Colonic mucosa (tissue), 1 donor: ENCODE measurements around a stretch of chr17.

GRCh38 chr17:31187496-31188293 lies 92.9 kb downstream of the NF1 start:
- PRO-cap: no peak

DNA sequence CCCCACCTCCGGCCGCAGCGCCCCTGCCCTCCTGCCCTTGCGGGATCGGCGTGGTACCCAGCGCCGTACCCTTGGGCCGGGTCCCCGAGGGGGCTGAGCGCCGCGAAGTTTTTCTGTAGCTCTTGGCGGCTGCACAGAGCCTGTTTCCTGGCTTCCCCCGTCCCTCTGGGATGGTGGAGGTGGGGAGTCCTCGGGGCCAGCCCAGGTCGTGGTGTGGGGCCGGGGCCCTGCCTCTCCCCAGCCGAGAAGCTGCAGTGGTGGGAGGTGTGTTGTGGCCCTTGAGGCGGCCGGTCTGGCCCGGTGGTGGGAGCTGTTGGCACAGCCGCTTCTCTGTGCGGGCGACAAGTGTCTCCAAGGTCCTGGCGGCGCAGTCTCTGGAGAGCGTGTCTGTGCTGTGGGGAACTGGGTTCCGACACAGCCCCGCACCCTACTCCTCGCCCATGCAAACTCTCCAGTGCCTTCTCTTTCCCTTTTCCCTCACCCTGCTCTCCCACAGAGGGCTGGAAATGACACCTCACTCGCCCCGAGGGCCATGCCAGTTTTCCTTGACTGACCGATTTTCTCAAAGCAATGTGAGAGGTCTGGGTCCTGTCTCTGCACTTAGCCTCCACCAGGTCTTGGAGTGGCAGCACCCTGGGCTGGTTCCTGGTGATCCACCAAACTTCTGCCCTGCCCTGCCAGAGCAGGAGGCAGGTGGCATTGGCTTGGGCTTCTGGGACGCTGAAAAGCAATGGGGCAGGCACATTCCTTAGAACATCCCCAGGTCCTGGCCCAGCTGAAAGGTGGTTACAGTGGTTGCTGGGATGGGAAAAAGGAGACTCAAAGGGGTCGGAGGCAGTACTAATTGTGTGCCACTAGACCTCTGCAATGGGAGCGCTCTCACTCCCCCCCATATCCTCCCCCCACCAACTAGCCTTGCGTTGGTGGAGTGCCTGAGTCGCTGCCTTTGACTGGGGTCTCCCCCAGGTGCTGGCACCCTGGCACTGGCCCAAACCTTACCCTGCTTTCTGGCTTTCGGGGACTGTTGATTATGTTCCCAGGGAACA lies 97.4 kb downstream of the RAB11FIP4 start:
- PRO-cap: unidirectional peak, minus-strand start at position 376 of the sequence; unidirectional peak, minus-strand start at position 666 of the sequence

DNA sequence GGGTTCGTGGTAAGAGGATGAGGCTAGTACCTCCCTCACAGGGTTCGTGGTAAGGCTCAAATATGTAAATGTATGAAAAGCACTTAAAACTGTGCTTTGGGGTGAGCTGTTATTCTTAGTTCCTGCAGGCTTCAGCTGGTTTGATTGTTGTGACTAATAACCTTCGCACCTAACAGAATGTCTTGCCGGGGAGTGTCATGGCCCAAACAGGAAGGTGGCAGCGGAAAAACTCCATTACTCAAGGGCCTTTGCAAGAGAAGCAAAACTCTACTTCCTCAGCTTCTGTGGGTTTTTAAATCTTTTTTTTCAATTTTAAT lies 102.8 kb downstream of the RAB11FIP4 start:
- PRO-cap: unidirectional peak, plus-strand start at position 112 of the sequence

DNA sequence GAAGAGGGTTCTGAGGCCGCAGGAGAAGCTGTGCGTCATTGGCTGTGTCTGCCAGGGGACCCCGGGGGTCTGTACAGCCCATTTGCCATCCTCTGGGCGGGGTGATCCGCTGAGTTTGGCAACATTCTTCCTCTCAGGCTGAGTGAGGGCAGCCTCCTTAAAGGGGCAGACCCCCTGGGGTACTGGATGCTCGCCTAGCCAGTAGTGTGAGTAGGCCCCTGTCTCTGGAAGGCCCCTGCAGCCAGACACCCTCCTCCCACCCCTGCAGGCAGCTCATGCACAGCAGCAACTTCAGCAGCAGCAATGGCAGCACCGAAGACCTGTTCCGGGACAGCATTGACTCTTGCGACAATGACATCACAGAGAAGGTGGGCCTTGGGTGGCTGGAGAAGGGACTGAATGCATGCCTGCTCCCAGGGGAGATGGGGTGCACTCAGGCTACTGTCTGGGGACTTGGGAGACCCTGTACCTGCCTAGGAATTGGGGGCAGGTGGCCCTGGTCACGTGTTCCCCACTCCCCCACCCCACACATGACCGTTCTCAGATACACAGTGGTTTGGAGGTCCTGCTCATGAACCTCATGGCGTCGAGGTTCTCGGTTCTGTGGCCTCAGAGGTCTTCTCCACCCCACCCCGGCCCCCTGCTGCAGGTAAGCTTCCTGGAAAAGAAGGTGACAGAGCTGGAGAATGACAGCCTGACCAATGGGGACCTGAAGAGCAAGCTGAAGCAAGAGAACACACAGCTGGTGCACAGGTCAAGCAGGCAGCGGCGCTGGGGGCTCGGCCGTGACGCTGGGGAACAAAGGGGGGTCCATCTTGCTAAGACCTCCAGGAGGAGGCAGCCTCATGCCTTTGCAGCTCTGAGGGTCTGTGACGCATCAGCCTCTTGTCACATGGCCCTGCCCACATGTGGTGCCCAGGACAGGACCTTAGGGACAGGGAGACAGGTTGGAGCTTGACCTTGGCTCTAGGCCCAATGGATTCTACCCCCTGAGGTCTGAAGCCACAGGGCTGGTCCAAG lies 132.1 kb downstream of the RAB11FIP4 start:
- PRO-cap: no peak

GRCh38 chr17:31524264-31525347 lies 133.1 kb downstream of the RAB11FIP4 start:
- PRO-cap: no peak

DNA sequence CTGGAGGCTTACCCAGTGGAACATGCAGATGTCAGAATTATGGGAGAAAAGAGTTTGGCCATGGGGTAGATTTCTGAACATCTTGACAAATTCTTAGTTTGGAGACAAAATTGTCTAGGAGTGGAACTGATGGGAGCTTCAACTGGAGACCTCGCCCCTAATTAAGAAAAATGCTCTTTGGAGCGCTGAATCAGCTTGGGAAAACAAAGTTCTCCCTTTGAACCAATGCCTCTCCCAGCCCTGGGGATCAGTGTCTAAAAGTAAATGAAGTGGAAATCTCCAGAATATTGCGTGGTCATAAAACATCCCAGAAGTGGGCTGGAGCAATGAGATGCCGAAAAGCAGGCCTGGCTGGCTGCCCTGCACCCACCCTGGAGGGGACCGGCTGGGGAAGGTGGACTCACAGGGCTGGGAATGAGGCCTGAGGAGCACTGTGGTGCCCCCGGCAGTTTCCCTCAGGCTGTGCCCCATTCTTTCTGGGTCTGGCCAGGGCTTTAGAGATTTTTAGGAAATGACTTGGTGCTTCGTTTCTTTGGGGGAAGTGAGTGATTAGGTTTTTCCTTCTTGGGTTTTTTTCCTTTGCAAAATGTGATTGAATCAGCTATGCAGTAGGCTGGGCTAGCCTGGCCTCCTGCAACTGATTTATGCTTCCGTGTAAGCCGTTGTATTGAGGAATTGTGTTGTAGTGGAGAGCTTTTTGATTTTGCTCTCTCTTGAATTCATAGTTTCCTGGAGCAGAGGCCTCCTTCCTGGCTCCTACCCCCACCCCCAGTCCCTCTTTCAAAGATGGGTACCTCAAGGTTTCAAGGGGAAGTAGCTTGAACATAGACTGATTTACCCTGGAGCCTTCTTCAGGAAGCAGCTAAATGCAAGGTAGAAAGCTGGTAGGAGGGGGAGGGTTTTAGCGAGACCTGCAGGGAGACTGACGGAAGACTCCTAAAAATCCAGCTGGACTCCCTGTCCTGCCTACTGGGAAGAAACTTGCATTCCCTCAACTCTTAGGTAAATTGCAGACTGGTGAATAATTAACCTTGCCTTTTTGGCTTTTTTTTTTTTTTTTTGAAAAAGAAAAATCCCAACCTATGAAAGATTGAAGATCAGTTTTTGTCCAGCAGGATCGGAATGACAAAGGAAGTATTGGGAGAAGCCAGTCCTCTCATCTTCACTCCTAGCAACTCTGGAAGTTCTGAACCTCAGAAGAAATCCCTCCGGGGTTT lies 170.2 kb downstream of the RAB11FIP4 start:
- PRO-cap: bidirectional peak, plus-strand start at position 670 of the sequence, minus-strand start at position 457 of the sequence

GRCh38 chr17:31858093-31859092 lies 651 bp downstream of the COPRS start:
- PRO-cap: no peak

- PRO-cap: no peak
Measured at GRCh38 chr17:31999083-31999946, 7.9 kb upstream of the LRRC37B start.

DNA sequence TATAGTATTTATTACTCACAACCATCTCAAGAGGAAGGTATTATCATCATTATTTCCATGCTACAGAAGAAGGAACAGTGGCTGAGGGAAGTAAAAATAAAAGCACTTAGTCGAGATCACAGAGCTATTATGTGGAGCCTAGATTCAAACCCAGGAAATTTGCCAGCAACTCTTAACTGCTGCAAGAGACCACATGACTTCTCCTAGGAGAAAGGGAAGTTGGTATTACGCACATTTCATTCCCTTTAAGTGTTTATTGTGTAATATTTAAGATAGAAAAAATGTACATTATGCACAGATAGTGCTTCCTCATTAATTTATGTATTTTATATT lies 1.0 kb upstream of the RHOT1 start:
- PRO-cap: no peak

DNA sequence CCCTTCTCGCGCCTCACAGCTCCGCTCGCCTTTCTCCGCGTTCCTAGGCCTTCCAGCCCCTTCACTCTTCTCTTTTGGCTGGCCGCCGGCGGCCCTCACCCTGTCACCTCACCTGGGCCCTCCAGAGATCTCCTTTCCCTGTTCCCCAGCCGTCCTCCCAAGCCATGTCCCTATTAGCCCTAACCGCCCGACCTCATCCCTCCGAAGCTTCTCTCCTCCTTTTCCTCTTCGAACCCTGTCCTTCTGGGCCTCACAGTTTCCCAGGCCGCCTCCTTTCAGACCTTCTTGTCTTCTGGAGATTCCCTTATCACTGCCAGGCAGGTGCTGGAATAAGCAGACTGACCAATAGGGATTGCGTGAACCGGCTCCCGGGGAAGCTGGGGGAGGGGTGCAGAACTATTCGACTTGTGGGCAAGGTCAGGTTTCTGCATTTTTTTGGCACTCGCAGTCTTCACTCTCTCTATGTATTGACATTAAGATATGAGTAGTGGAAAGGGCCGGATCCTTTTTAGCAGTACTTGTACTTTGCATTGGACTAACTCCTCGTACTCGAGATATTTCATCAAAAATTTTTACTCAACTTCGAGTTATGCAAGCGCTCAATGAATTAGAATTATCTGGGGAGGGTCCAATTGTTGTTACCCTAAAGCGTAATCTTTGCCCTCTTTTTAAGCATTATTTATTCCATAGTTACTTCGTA lies 681 bp downstream of the RHOT1 start:
- PRO-cap: unidirectional peak, minus-strand start at position 287 of the sequence

DNA sequence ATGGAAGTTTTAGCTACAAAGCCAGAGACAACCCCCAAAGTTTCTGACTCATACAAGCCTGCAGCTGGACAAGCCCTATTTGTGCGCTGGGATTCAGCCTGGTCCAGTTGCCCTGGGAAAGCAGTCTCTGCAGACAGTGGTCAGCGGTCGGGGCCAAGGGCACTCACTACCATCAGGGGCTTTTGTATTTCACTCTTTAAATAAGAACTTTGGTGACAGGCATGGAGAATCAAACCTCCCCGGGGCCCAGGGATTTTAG lies 6.0 kb upstream of the RHBDL3 start:
- PRO-cap: no peak

- PRO-cap: no peak
Measured at GRCh38 chr17:32280834-32281619, 15.4 kb downstream of the RHBDL3 start.

GRCh38 chr17:32350287-32351180 lies 577 bp downstream of the ZNF207 start:
- PRO-cap: bidirectional peak, plus-strand start at chr17:32350908, minus-strand start at chr17:32350907

DNA sequence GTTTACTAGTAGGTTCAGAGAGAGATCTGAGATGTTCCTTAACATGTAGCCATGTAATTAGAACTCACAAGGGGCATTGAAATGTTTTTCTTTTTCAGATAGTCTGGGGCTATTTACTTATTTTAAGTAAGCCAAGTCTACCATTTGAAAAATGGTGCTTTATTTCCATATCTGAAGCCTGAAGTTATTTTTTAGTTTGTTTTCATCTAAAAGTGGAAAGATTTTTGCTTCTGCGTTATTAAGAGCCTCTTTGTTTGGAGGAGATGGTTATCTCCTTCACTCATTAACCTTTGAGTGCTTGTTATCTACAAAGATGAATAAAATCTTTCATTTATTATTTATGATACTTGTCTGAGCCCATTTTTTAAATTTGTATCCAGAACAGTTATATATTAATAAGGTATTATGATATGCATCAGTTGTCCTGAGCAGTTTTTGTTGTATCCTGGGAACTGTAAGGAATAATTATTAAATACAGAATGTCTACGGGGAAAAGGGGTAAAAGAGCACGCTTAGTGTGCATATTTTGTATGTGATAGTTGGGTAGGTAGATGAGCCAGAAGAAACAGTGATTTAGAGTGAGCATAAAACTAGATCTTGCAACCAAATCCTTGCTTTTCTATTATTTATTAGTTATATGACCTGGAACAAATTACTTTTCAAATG lies 31.7 kb downstream of the ZNF207 start:
- PRO-cap: no peak

- PRO-cap: no peak
Measured at GRCh38 chr17:32383922-32384289, 33.9 kb downstream of the ZNF207 start.

DNA sequence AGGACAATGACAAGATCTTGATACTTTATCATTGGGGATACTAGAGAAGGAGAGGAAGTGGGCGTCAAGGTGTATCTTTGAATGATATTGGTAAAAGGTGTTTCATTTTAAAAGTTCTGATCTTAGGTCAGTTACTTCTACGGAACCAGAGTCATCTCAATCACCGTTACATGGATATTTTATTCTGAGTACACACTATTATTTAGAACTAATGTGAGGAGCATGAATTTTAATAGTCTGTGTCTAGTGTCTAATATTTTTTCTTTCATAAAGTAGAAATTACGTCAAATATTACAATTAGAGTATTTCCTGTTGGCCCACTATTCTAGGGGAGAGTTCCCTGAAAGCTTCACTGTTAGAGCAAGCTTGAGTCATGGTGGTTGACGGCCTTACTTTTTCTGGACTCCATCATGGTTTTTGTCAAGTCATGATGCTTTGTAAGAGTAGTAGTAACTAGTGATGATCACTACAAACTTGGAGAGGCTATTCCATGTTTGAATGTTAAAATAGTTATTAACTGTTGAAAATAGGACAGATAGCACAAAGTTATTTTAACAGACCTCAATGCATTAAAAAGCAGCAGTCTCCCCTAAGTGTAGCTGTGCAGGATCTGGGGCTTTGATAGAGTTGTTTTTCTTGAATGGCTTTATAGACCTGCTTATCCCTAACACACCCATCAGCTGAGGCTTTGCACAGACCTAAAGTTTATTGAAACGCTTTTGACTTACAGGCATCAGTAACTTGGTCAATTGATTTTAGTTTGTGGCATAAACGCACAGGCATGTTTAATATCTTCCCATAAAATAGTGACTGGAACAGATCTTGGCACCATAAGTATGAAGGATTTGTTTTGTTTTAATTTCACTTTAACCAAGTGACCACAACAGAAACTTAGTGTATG lies 1.7 kb downstream of the PSMD11 start:
- PRO-cap: no peak

GRCh38 chr17:32481486-32482386 lies 5.1 kb upstream of the CDK5R1 start:
- PRO-cap: no peak

DNA sequence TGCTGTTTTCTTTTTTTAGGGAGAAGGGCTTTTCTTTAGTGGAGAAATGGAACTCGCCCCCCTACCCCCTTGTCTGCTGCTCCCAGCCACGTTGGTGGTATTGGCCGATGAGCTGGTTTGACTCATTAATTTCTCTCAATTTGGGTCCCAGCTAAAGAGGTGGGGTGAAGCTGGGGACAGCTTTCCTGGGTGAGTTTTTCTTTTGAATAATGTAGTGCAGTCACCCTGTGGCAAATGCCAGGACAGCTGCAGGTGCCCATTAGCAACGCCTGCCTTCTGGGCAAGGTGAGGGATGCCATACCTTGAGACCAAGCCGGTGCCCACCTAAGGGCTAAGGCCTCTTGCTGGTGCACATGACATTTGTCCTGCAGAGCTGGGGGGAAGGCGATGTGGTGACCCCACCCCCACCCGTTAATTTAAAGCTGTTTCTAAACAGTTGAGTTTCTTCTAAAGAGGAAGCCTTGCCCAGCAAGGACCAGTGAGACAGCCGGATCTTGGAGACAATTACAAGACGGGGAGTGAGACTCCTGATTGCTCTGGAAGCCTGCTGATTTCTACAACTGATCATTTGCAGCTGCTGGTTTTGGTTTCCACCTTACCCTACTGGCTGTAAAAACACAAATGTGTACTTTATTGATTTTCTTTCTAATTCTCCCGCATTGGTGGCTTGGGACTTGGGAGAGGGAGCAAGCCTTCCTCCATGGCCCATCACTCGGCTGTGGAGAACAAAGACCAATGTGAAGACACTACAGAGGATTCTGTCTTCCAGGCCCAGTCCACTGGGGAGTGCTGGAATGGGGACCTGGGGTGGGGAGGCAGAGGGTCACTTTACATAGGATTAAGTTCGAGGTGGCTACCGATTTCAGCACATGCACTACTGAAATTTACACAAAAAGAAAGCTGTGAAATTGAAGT lies 2.6 kb downstream of the CDK5R1 start:
- PRO-cap: no peak

DNA sequence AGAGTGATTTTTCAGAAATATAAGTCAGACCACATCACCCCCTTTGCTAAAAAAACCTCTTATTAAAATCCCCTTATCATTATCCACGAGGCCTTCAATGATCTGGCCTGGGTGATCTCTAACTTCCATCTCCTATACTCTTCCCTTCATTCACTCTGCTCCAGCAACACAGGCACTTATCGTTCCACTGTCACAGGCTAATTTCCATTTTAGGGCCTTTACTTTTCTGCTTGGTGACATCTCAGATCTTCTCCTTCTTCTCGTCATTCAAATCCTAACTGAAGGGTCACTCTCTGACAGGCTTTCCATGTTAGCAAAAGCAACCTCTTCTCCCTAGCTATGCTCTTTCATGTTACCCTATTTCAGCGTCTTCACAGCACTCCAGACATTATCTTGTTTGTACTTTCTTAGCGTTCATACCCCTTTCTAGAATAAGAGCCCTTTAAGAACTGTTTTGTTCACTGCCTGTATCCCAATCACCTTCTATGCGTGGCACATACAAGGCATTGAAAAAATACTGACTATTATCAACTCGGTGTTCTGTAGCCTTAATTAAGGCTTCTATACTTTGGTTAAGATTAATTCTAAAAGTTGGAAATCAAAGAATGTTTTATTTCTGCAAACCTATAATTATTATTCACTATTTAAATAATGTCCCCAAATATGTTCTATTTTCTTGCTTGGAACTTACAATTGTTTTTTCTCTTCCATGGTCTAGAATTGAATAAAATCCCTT lies 85.9 kb downstream of the CDK5R1 start:
- PRO-cap: no peak

GRCh38 chr17:32792078-32792699 lies 84.7 kb downstream of the MYO1D start:
- PRO-cap: no peak